B cell (primary cell): ENCODE measurements around a stretch of chr22.

GRCh38 chr22:46052556-46053209, 75.7 kb upstream of the WNT7B start:
- PRO-cap = no peak
- CAGE, long polyA plus RNA = no peak

DNA sequence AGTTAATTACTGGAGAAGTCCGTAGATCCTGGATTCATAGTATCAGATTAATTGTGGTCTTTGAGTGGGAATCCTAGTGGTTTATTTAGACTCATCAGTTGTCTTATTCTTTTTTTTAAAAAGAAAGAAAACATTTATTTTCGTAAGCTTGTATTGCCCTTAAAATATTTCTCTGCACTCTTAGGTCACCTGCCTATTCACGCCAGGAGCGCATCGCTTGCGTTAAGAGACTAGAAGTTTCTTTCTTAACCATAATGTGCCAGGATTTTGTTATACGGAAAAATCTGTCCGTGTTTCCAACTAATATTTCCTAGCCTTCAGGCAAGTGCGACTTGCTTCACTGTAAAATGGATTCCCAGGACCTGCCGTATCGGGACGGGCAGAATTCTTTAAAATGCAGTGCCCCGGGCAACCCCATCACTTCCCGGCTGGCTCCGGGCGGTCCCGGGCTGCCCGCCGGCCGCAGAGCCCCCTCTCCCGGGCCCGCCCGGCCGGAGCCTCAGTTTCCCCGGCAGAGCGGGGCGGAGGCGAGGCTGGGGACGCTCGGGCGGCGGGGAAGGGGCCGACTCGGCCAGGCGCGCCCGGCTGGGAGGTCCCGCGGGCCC, 84.0 kb upstream of the WNT7B start:
- PRO-cap = no peak
- CAGE, long polyA plus RNA = no peak

GRCh38 chr22:46064973-46065564, 85.3 kb upstream of the PPARA start:
- PRO-cap = no peak
- CAGE, long polyA plus RNA = no peak

- PRO-cap = no peak
- CAGE, long polyA plus RNA = no peak
Observed at GRCh38 chr22:46084392-46085496, 65.6 kb upstream of the PPARA start.

DNA sequence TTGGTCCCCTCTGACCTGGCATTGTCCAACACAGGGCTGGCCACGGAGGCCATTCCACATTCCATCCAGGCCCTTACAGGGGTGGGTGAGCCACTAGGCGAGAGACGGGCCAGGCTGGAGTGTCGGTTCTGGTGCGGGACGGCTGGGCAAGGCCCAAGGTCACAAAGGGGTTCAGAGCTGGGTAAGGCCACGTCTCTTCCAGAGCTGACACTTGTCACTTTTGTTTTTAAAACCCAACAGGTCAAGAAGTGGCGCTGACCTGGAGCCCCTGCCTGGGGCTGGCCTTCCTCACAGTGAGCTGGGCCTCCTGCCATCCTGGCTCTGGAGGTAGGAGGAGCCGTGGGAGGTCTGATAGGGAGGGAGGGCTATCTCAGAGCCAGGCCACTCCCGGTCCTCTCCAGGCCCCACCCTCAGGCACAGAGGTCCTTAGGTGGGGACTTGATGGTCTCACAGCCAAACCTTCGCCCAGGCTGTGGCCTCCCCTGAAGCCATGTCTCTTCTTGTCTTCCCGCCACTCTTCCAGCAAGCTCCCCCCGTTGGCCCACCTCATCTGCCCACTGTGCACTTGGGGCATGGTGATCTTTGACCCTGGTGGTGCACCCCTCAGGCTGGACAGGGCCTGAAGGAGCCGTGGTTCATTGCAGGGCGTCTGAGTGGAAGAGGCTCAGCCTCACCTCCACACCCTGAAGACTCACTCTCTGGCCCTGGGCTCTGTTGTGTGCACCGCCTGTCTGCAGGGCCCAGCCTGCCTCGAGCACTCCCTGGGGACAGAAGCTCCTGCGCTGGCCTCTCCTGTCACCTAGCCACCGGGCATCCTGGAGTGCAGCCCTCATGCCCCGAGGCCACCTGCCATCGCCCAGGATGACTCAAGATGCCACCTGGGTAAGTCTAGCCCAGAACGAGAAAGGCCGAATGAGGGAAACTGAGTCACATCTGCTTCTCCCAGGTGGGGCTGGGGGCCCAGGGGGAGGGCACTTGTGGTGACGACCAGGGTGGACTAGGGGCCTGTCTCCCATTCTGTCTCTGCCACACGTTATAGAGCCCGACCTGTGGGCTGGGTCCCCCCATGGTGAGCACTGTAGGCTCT, 41.0 kb upstream of the PPARA start:
- PRO-cap = no peak
- CAGE, long polyA plus RNA = no peak

DNA sequence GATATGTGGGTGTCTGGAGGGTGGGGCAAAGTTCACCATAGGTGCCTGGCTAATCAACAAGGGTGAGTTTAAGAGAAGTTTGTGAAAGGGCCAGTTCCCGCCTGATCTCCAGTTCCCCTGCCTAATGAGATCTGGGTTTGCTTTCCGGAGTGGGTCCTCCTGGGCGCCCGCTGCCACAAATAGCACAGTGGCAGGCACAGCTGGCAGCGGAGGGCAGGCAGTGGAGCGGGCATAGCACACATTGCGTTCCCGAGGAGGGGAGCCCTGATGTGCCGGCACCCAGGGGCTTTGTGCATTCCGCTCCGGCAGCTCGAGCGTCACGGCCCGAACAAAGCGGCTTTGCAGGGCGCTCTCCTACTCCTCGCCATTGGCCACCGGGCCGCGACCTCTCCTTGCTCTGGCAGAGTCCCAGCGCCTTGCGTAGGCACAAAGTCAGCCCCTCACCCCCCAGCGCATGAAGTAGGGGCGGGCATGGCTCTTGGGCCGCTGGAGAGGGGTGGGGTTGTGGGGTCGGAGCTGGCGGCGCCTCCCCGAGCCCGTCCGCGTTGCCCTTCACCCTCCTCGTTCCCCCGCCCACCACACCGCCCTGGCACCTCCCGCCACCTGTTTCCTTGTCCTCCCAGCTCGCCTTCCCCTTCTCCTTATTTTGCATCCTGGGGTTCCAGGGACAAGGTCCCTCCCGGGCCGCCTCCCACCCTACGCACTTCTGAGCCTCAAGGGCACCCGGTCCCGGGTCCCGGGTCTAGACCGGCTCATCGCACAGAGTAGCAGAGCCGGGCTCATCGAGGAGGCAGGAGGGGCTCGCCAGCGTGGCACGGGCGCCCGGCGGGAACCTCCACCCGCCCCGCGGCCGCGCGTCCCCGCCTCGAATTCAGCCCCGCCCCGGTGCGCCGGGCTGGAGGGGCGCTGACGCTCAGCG, 787 bp upstream of the PPARA start:
- PRO-cap = unidirectional peak, plus-strand start at position 295 of the sequence; bidirectional peak, plus-strand start outside the sequence, minus-strand start at position 833 of the sequence
- CAGE, long polyA plus RNA = no peak

GRCh38 chr22:46172867-46173463, 22.6 kb downstream of the PPARA start:
- PRO-cap = no peak
- CAGE, long polyA plus RNA = no peak

GRCh38 chr22:46175703-46176293, 25.5 kb downstream of the PPARA start:
- PRO-cap = no peak
- CAGE, long polyA plus RNA = no peak

DNA sequence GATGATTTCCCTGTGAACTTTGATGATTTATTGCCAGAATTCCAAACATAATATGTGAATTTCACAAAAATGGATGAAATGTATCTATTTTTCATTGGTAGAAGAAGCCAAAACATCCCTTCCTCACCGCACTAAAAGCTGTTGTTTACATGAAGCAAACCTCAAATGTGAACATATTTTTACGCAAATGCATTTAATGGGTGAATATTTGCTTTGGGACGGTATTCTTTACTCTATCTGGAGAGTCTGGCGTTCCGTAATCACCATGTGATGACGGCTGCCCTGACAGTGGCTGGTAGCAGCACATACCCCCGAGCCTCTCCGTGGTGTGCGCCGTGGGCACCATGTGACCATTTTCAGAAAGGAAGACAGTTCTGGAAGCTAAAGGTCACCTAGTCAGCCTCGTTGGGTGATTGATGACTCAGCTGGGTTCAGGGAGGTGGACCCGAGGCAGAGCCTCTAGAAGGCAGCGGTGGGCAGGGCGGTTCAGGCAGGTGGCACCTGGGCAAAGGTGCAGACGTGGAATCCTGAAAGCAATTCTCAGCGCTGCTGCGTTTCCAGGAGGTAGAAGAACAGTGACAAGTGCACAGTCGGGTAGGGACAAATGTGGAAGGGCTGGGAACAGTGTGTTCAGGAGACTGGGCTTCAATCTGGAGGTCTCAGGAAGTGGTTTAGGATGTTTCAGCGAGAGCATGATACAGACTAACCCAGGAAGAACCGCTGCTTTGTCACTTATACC, 45.3 kb downstream of the PPARA start:
- PRO-cap = no peak
- CAGE, long polyA plus RNA = no peak

- PRO-cap = no peak
- CAGE, long polyA plus RNA = no peak
Observed at GRCh38 chr22:46280571-46281761, 13.2 kb downstream of the TTC38 start.

DNA sequence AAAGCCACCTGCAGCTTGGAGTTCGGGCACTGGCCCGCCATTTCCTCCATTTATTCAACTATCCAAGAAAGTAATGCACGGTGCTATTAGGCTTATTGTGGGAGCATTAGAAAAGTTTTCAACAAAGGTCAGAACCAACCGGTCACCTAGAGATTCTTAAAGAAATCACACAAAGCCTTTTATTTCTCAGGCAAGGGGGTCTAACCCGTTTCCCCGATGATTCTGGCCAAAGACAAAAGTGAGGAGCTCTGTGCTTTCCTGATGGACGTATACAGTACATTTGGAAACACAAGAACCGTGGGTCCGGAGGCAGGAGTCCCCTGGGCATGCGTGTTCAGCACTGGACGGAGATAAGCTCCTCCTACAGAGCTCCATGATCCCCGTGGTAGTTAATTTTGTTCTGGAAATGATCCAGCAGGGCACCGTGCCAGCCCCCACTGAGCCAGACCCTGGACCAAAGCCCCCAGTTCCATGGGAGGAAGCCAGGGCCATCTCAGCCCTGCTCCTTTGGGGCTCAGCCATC, 83.2 kb downstream of the TRMU start:
- PRO-cap = no peak
- CAGE, long polyA plus RNA = no peak

DNA sequence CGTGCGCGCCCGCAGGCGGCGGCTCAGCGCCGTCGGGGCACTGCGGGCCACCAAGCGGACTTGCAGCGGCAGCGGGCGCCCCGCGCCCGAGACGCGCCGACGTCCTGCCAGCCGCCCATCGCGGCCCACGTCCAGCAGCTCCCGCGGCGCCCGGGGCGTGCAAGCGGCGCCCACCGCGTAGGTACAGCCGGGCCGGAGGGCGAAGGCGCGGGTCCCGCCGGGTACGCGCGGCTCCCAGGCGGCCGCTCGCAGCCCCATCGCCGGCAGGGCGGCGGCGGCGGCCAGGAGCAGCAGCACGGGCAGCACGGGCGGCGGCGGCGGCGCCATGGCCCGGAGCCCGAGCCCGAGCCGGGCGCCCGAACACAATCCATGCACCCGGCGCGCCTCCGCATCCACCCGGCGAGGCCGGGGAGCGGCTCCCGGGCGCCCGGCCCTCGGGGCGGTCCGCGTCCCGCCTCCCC, 546 bp downstream of the CELSR1 start:
- PRO-cap = no peak
- CAGE, long polyA plus RNA = no peak

DNA sequence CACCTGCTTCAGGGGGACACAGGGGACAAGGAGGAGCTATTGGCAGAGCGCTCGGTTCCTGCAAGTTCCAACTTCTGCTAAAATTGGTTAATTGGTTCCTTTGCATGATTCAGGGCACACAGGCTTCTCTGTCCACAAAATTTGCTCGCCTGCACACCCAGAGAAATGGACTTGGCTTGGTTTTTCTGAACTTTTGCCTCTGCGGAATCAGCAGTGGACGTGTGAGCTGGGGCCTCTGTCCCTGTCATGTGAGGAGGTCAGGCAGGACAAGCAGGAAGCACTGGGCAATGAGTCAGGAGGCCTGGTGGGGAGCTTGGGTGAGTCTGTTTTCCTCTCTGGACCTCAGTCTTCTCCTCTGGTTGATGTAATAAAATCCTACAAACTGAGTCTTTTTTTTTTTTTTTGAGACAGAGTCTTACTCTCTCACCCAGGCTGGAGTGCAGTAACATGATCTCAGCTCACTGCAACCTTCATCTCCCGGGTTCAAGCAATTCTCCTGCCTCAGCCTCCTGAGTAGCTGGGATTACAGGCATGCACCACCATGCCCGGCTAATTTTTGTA, 10.5 kb upstream of the CELSR1 start:
- PRO-cap = no peak
- CAGE, long polyA plus RNA = no peak

DNA sequence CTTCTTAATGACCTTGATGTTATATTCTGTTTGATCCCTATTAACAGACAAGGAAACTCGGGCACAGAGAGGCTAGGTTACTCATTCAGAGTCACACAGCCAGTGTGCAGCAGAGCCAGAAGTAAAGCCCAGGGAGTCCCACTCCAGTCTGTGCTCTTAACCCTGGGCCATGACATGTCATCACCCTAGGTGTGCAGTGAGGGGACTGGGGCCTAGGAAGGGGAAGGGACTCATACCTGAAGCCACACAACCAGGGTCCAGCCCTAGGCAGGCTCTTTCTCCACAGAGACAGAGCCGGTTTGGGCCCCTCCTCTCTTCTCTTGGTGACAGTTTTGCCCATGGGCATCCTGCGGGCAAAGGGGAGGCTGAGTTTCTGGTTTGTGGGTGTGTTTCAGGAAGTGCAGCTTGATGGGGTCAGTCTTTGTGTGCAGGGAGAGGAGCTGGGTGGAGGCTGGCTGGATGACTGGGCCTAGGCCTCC, 23.1 kb upstream of the CELSR1 start:
- PRO-cap = no peak
- CAGE, long polyA plus RNA = no peak

DNA sequence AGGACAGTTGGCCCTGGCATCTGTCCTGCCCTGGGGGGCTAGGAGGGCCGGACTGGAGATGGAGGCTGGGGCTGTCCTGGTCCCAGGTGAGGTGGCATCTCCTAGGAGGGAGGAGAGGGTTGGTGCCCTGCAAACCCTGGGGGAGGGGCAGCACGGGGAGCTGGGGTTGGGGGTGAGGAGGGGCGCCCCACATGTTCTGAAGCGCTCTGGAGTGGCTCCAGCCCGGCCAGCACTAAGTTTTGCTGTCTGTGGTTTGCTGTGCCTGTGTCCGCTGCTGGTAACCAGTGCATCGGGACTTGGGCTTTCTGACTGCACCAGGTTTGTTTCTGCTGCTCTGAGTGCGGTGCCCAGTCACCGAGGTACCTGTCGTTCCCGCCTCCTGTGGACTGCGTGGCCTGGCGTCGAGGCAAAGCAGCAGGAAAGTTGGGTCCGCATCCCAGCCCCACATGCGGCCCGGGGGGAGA, 25.5 kb upstream of the GRAMD4 start:
- PRO-cap = no peak
- CAGE, long polyA plus RNA = no peak

GRCh38 chr22:46599199-46599496, 21.0 kb upstream of the GRAMD4 start:
- PRO-cap = no peak
- CAGE, long polyA plus RNA = no peak

- PRO-cap = no peak
- CAGE, long polyA plus RNA = no peak
Observed at GRCh38 chr22:46604303-46604791, 15.8 kb upstream of the GRAMD4 start.

DNA sequence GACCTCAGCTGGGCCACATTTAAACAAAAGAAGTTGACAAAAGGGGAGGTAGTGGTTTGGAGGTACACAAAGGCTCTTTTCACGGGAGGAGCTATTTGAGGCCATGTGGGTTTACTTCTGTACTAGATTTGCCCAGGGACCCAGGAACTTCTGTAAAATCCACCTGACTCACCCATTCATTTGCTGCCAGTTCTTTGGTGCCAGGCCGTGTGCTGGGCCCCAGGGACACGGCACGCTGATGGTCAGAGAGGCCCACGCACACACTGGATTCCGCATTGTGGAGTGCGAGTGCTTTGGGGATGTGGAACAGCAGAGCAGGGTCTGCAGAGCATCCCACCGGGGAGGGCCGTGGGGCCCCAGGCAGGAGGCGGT, 10.8 kb upstream of the GRAMD4 start:
- PRO-cap = no peak
- CAGE, long polyA plus RNA = no peak

DNA sequence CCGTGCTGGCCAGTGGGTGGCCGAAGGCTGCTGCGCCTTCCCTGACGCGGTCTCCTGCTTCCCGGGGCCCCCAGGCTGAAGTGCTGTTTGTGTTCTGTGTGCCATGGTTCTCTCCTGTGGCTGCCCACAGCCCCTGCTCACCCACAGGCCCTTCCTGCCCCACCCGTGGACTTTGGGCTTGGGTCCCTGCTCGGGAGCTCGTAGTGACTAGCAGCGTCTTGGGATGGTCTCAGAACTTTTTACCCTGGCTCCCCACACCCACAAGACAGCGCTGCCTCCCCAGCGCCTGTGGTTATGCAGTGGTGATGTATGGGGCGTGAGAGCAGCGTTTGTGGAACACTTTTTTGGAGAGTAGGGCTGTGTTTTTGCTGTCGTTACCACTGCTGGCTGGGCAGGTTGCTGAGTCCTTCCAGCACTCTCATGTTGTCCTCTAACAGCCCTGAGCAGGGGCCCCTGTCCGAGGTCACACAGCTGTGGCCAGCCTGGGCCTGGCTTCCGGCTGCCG, 7.3 kb upstream of the GRAMD4 start:
- PRO-cap = no peak
- CAGE, long polyA plus RNA = no peak

- PRO-cap = no peak
- CAGE, long polyA plus RNA = no peak
Observed at GRCh38 chr22:46614055-46614876, 5.9 kb upstream of the GRAMD4 start.